Neural cell (in vitro differentiated cells): ENCODE results near the genes RIMKLA and C1orf50.

GRCh38 chr1:41579980-41580819 lies 95.7 kb upstream of the EDN2 start:
- RAMPAGE, long total RNA, result no peak

DNA sequence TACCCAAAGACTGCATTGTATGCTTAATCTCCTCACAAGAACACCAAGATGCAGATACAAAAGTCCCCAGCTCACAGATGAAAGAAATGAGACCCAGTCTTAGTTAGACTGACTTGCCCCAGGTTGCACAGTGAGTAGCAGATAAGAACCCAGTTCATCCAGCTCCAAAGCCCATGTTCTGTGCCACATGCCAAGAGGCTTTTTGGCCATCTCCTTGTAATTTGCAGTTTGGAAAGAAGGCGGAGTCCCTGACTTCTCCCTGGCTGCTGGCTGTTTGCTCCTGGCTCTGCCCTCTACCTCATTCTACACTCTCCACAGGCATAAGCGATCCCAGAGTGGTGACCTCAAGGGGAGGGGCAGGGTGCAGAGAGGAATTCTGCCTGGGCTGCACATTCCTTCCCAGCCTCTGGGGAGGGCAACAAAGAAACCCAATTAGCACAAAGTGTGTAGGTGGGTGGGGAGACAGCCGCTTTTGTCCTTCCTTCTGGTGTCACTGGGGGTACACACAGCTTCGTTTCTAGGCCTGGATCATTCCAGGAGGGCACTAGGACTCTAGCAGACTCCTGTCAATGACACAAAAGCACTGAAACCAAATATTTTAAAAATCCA lies 95.3 kb downstream of the HIVEP3 start:
- RAMPAGE, long total RNA, result no peak

DNA sequence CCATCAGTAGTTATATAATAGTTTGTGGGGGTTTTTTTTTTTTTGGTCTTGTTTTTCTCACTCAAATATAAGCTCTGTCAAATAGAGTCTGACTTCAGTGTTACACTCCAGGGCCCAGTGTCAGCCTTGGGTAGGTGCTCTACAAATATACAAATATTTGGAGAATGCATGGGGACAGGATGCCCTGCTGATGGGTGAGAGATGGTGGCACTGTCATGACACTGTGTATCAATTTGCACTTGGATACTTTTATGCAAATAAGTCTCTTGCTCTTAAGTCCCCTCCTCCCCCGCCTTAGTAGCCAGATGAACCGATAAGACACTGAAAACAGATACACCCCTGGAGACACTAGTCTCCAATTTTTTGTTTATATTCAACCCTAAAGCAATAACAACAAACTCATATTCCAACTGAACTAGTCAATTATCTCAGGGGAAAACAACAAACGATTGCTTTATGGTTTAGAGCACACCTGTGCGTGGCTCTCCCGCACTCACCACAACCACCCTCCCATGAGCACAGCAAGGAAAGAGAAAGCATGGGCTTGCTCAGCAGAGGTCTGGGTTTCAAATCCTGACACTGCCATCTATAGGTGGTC lies 50.5 kb downstream of the HIVEP3 start:
- RAMPAGE, long total RNA, result no peak

GRCh38 chr1:41916969-41917412 lies 1.7 kb downstream of the HIVEP3 start:
- RAMPAGE, long total RNA, result no peak

DNA sequence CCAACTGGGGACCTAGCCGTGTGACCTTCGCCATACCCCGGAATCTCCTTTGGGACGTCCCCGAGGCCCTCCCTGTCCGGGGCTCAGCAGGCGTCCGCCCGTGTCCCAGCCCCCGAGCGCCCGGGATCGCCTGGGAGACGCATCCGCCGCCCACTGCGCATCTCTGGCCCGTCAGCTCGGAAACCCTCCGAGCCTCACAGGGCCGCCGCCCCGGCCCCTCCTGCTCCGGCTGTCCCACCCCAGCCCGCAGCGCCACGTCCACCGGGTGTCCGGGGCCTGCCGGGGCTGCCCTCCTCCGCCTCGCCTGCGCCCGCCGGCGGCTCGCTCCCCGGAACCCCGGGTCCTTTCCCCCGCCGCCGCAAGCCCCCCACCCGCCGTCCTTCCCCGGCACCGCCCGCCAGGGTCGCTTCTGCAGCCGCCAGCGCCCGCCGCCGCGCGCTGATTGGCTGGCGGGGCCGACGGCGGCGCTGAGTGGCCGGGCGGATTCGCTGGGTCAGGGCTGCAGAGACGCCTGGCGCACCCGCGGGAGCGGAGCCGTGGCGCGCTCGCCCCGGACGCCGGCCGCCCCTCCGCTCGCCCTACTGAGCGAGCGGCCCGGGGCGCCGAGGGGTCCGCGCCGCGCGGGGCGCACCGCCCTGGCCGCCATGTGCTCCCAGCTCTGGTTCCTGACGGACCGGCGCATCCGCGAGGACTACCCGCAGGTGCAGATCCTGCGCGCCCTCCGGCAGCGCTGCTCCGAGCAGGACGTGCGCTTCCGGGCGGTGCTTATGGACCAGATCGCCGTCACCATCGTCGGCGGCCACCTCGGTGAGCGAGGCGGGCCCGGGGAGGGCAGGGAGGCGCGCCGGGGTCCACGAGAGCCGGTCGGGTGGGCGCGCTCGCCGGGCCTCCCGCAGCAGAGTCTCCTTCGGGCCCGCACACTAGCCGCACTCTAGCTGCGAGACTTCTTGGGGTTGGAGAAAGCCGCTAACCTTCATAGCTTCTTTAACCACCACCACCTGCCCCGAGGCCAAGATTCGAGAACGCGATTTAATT lies at the start of gene RIMKLA:
Gene RIMKLA, plus strand, starts transcription at position 502 of the 1,035 bp plus-strand sequence.
- RAMPAGE, long total RNA, result no peak

DNA sequence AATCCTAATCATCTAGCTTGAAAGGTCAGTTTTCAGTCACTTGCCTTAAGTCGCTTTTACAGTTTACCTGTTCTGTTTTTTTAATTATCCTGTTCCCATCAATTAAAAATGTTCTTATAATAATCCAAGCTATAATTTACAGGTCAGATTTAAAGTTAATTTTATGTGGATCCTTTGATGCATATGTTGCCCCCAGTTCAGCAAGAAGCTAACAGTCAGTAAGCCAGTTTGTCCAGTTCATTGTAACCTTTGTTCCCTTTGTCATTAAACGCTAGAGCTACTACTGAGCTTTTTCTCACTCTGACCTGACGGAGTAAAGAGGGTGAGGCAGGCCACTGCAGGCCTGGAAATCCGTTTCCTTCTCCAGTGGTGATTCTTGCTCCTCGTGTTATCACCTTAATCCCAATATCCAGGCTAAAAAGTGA lies 10.2 kb downstream of the YBX1 start:
- RAMPAGE, long total RNA, result no peak

DNA sequence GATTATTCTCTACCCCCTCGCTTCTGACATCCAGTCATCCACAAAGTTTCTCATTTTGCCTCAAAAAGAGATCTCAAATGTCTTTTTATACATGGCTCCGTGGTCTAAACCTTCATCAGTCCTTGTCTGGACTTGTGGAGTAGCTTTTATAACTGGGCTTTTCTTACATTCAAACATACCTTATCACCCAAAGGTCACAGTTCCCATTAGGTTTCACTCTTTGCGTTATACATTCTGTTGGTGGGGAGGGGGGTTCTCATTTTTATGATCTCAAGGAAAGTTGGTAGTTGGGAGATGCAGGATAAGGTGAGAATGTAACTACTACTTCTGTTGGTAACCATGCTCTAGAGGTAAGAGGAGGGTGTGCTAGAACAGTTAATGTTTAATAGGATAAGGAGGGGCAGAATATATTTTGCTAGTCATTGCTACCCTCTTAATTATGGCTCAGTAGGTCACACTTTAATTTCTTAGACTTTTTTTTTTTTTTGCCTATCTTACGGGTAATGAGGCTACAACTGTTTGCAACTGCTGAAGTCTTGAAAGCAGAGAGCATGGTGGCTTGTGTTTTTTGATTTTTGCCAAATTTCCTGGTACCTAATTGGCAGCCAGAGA lies 10.7 kb downstream of the YBX1 start:
- RAMPAGE, long total RNA, result no peak

- RAMPAGE, long total RNA, result no peak
Measured at GRCh38 chr1:42698036-42699091, 16.1 kb downstream of the YBX1 start.

GRCh38 chr1:42766912-42768046 lies at the start of gene C1orf50:
C1orf50 (plus strand) TSS chr1:42767249.
- RAMPAGE, long total RNA, result start-site peak on the plus strand at chr1:42767282-42767306, 935 and 684 reads in 2 replicates

DNA sequence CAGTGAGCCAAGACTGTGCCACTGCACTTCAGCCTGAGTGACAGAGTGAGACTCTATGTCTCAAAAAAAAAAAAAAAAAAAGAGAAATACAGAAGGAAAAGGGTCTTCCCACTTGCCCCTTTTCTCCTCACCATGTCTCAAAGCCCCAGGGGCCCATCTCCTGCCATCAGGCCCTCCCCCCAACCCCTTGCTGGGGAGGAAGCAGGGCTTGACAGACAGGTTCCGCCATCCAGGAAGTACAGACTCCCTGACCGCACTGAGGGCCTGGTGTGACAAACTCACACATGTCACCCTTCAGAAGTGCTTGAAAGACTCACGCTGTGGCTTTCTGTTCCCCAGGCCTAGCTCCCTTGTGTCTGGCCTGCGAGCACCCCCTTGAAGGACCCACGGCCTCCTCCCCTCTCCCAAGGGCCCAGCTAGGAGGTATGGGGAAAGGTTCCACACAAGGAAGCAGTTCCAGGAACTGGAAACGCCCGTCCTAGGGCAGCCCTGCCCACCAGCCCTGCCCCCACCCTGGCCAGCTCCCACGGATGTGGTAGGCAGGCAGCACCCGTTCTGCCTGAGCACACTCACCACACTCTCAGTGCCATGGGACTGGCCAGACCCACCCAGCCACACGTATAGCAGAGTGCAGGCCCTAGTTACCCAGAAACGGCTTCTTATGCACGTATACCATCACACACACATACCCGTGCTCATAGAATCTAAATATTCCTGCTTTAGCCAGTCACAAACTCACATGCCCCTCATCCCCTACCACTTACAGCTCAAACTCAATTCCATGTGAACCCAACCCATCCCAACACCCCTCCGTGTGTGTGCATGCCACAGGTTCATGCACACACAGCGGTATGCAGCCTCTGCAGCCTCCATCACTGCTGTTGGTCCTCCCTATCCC lies 26.7 kb downstream of the SLC2A1 start:
- RAMPAGE, long total RNA, result no peak

- RAMPAGE, long total RNA, result no peak
Measured at GRCh38 chr1:42963678-42964476, 5.2 kb upstream of the SLC2A1 start.

GRCh38 chr1:43007140-43008317 lies 48.9 kb upstream of the SLC2A1 start:
- RAMPAGE, long total RNA, result no peak

- RAMPAGE, long total RNA, result no peak
Measured at GRCh38 chr1:43069672-43070273, 77.9 kb upstream of the CFAP144 start.

GRCh38 chr1:43137404-43138121 lies 10.1 kb upstream of the CFAP144 start:
- RAMPAGE, long total RNA, result no peak

GRCh38 chr1:43253875-43254355 lies 15.9 kb upstream of the TMEM125 start:
- RAMPAGE, long total RNA, result no peak

GRCh38 chr1:43302589-43303115 lies 1.9 kb downstream of the TIE1 start:
- RAMPAGE, long total RNA, result no peak

- RAMPAGE, long total RNA, result no peak
Measured at GRCh38 chr1:43359413-43359693, 572 bp downstream of the CDC20 start.

- RAMPAGE, long total RNA, result no peak
Measured at GRCh38 chr1:43408918-43409381, 19.3 kb downstream of the SZT2 start.

DNA sequence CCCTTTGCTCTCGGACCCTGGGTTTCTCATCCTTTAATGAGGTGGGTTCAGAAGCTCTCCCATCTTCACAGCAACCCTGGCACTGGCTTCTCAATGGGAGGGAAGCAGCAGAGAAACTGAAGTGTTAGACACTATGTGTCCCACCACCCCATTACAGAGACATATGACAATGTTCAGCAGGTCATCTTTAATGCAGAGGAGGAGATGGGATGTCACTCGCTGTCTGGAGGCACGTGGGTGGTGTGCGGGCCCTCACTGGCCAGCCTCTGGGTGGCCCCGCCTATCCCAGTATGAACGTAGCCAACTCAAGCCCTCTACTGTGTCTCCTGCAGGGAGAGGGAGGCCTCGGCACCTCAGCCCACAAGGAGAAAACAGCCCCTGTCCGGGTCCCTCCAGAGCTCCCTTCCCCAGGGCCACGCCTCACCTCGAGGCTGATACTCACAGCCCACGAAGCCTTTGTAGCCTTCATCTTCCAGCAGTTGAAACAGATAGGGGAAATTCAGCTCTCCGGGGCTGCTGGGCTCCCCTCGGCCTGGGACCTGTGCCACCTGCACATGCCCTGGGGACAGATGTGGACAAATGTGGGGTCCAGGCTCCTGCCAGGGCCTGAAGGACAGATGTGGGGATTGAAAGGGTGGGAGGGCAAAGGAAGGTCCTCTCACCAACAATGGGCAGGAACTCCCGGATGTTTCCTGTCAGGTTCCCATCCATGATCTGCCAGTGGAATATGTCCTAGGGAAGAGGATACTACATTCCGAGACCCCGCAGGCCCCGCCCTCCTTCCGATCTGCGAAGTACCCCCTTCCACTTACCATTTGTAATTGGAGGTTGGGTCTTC lies 2.5 kb downstream of the HYI start:
- RAMPAGE, long total RNA, result no peak

DNA sequence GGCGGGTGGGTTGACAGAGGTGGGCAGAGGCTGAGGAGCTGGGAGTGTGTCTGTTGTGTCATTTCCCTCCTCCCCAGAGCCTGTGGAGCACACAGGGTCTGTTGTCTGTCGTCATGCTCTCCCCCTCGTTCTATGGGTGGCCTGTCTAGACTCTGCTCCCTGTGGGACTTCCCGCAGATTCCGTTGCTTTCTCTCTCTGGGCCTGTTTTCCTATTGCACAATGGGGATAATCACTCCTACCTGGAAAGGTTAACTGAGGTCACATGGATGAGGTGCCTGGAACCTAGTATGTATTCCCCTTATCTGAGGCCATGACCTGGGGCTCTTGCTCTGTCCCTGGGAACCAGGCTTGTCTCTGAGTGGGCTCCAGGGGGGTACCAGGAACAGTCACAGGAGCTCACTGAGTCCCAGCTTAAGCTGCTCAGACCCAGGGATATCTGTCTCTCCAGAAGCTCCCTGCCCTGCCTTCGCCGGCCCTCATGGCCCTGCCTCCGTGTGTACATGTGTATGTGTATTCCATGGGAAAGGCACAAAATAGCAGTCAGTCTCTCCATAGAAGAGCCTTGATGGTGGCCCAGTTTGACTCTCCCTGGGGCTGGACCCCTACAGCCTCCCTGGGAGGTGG lies 17.8 kb downstream of the PTPRF start:
- RAMPAGE, long total RNA, result no peak